Subcutaneous preadipocyte (primary cell): ENCODE data around the genes FHDC1 and TMEM131L.

- CAGE, long polyA plus RNA, result no peak
Observed at GRCh38 chr4:150150599-150151089, 72.4 kb downstream of the DCLK2 start.

DNA sequence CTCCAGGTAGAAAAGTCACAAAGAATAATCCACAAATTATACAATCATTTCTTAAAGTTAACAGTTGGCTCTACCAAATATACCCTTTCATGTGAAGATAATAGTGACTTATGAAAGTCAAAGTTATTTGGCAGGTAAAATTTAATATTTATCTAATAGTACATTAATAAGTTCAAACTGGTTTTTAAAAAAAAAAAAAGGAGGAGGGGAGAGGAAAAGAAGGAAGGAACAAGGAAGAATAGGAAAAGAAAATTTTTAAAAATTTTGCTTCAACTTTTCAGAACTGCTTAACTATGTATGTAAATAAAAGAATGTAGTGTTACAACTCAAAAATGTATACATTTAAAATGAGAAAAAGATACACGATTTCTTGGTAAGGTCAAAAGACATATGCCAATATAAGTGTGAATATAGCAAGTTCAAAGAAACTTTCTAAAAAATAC lies 6.0 kb upstream of the MAB21L2 start:
- CAGE, long polyA plus RNA, result no peak

DNA sequence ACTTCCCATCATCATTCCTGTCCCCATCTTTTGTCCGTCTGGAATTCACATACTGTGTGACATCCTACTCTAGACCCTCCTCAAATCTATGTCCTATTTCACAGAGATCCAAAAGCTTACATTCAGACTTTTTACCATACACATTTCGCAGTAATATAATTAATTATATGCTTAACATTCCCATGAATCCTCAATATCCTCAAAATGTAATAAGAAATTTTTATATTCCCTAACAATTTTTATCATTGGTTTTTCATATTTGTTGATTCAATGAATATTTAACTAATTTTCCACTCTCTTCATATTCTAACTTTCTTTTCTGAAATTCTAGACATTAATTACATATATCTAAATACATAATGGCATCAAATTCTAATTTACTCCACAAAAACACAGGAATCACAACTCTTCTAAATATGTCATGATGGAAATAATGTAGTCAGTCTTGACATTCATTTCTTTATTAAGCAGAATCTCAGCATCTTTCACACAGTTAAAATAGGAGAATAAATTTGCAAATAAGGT lies 59.2 kb downstream of the MAB21L2 start:
- CAGE, long polyA plus RNA, result no peak

- CAGE, long polyA plus RNA, result no peak
Observed at GRCh38 chr4:151098807-151099360, 544 bp upstream of the RPS3A start.

DNA sequence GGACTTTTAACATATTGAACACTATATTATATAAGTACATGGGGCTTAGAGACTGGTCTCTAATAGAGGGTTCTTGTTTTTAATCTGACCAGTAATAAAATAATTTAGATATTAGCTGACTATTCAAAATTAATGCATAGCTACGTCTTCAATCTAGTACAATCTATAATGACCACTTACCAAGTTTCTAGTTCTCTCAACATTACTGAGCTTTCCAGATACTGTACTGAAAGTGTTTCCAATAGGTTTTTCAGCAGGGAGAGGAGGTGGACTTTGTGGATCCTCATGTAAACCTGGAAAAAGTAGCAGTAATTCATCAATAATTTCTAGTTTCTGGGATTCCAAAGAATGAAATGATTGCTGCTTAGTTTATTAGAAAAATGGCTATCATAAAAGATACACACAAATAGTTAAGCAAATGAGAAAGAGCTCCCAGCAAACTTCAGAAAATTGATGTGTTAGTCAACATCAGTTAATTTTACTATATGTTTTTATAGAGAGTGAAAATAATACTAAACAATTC lies 59.7 kb downstream of the RPS3A start:
- CAGE, long polyA plus RNA, result no peak

- CAGE, long polyA plus RNA, result no peak
Observed at GRCh38 chr4:151197184-151197899, 79.6 kb upstream of the PRSS48 start.

- CAGE, long polyA plus RNA, result no peak
Observed at GRCh38 chr4:151667991-151668611, 92.7 kb downstream of the GATB start.

- CAGE, long polyA plus RNA, result no peak
Observed at GRCh38 chr4:151718713-151720044, 41.6 kb downstream of the GATB start.

DNA sequence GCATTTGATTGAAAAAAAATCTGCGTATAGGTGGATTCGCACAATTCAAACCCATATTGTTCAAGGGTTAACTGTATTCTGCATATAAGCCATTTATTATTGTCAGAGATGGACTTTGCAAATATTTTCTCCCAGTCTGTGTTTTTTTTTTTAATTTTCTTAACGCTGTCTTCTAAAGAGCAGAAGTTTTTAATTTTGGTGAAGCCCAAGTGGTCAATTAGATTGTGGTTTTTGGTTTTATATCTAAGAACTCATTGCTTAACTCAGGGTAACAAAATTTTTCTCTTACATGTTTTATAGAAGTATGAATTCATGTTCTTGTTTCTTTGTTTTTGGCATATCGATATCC lies 360.3 kb upstream of the GATB start:
- CAGE, long polyA plus RNA, result no peak

DNA sequence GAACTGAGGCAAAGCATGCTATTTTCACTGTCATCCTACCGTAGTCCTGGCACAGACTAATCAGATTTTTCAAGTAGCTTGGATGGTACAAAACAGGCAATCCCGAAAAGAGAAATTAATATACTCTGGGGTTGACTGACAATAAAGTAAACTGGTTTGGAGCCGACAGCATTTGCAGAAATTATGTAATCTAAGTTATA lies 182.8 kb downstream of the FBXW7 start:
- CAGE, long polyA plus RNA, result no peak

GRCh38 chr4:152382213-152382834 lies 153.6 kb downstream of the FBXW7 start:
- CAGE, long polyA plus RNA, result no peak

- CAGE, long polyA plus RNA, result no peak
Observed at GRCh38 chr4:152935646-152936499, at the start of gene FHDC1. Gene FHDC1 (plus strand): TSS chr4:152936323.

GRCh38 chr4:152957251-152958280 lies 21.4 kb downstream of the FHDC1 start:
- CAGE, long polyA plus RNA, result no peak

- CAGE, long polyA plus RNA, result no peak
Observed at GRCh38 chr4:153083226-153084158, 120.8 kb upstream of the TRIM2 start.

- CAGE, long polyA plus RNA, result no peak
Observed at GRCh38 chr4:153219803-153220431, 15.7 kb downstream of the TRIM2 start.

DNA sequence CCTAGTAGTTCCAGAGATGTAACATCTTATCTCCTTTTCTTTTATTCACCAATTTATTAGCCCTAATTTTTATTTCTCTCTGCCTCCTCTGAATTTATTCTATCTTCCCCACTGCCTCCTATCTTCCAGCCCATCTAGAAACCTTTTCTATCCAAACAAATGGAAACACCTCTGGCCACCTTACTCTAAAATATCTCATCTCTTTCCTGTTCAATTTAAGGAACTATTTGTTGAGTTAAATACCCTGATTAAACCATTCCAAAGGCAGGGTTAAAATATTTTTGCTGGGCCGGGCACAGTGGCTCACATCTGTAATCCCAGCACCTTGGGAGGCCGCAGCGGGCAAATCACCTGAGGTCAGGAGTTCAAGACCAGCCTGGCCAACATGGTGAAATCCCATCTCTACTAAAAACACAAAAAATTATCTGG lies 25.3 kb upstream of the MND1 start:
- CAGE, long polyA plus RNA, result no peak

- CAGE, long polyA plus RNA, result no peak
Observed at GRCh38 chr4:153348039-153348467, 3.6 kb downstream of the MND1 start.

DNA sequence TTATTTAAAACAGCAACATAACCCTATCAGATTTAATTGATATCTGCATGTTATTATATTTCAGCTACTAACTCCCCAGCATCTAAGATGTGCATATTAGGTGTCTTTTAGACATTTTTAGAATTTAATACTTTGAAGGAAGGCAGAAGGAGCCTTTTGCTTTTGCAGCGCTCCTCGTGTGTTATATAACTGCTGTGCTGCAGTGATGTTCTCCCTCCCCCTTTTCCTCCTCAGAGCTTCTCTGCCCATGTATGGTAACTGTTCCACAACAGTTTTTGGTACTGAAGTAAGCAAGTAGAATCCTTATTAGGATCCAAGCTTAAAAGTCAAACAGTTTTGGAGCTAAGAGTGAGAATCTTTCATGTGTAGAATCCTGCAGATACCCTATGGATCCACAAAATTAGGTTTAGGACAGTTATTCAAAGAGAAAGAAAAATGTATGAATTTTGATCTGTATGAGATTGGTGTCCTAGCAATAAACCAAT lies 37.0 kb upstream of the TMEM131L start:
- CAGE, long polyA plus RNA, result no peak

GRCh38 chr4:153466263-153467082 lies at the start of gene TMEM131L:
Gene TMEM131L (plus strand): TSS chr4:153466360.
- CAGE, long polyA plus RNA, result start-site peak on the plus strand at chr4:153466315-153466362, 450 and 44 reads in 2 replicates

DNA sequence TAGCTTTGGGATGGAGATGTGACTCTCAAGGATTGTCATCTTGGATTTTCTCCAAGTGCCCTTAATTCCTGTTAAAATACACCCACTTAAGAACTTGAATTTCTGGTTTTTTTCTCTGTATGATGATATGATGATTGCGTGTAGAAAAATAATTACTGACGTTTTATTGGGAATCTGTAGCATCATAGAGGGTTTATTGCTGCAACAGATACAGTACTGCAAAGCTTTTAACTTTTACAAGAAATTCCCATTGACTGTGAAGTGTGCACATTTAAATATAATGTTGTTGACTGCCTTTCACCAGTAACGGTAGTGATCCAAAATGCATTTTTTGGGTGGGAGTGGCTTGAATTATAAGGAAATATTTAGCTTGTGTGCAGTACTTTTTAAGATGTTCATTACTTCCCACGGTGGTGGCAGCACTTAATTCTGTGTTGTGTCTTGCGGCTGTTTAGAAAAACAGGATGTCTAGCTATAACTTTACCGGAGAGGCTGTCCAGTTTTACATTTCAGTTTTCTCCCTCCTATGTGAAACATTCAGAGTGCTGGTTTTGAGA lies 1.6 kb downstream of the TMEM131L start:
- CAGE, long polyA plus RNA, result no peak